HTERT-HM (cell line): ENCODE measurements around a stretch of chr1.

DNA sequence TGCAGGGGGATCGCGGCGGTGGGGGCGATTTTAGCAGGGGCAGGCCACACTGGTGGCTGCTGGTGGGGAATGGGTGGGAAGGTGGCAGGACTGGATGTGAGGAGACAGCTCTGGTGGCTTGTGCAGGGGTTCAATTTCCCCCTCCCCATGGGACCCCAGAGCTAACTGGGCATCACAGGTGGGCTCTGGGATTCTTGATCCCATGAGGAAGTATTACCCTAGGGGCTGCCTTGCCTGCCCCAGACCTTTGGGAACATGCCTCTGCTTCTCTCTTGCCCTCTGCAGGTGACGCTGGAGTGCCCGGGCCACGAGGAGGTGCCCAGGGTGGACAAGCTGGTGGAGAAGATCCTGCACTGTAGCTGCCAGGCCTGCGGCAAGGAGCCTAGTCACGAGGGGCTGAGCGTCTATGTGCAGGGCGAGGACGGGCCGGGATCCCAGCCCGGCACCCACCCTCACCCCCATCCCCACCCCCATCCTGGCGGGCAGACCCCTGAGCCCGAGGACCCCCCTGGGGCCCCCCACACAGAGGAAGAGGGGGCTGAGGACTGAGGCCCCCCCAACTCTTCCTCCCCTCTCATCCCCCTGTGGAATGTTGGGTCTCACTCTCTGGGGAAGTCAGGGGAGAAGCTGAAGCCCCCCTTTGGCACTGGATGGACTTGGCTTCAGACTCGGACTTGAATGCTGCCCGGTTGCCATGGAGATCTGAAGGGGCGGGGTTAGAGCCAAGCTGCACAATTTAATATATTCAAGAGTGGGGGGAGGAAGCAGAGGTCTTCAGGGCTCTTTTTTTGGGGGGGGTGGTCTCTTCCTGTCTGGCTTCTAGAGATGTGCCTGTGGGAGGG, 7.9 kb upstream of the HTR6 start:
- RRBS: no CpG with 5 or more reads among the region's 19 CpGs

DNA sequence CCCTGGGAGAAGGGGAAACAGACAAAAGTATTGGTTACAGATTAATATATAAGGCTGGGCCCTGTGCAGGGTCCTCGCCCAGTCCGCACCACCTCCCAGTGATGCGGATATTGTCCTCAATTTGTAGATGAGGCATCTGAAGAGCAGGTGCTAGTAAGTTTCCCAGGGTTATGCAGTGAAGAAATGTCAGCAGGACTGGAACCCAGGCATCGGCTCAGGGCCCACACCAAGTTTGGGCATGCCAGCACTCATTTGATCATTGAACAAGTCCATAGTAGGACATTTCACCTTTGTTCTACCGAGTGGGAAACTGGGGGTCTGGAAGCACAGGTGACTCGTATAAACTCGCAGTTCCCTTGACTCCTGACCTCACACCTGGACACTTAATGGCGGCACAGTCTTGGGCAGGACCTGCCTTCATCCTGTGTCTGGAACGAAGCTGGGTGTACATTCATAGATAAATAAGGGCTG, 5.8 kb upstream of the HTR6 start:
- RRBS: no CpG with 5 or more reads among the region's 9 CpGs

DNA sequence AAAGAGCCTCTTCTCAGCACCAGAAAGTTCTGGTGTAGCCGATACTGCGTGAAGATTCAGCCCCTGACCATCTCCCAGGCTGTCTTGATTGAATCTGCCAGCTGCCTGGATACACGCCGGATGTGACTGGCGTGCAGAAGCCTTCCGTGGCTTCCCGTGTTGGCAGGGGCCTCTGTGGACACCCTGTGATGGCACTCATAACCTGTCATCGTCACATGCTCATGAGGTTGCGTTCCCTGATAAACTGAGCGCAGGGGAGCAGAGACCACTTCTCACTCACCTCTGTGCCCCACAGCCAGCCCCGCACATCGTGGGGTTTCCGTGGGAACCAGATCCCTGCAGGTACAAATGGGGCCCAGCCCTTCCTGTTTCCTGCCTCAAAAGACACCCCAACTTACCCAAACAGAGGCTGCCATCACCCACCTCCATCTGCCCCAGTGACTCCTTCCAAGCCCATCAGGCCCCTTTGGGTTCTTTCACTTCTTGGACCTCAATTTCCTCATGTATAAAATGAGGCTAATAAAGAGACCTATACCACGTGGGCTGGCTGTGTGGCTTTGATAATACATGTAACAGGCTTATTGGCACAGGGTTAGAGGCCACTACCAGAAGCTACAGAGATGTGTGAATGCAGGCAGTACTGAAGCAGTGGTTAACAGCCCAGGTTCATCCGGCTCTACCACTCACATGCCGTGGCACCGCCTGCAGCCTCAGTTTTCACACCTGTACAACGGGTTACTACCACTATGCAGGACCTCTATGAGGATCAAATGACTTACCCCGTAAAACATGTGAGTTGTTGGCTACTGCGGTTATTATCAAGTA, 23.5 kb downstream of the HTR6 start:
- RRBS: no CpG with 5 or more reads among the region's 20 CpGs

DNA sequence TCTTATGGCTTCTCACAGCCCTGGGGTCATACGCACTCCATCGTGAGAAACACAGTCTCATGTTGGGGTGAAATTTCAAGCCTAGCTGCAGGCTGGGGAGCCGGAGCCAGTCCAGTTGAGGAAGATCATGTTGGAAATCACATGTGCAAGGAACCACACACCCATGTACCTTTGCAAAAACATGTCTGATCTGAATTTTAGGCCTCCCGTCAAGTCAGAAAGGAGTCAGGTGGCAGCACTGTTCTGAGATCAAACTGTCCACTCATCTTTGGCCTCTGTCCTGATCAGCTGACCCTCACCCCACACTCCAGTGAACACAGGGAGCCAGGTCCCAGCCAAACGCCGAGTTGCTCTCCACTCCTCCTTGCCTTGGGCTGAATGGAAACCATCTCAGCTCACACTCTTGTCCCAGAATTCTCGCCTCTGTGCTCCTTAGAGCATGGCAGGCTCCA, 4.5 kb upstream of the RNF186 start:
- RRBS: no CpG with 5 or more reads among the region's 7 CpGs

- RRBS: no CpG with 5 or more reads among the region's 29 CpGs
These were observed 15.1 kb downstream of the PLA2G2F start for GRCh38 chr1:20153977-20154939.

DNA sequence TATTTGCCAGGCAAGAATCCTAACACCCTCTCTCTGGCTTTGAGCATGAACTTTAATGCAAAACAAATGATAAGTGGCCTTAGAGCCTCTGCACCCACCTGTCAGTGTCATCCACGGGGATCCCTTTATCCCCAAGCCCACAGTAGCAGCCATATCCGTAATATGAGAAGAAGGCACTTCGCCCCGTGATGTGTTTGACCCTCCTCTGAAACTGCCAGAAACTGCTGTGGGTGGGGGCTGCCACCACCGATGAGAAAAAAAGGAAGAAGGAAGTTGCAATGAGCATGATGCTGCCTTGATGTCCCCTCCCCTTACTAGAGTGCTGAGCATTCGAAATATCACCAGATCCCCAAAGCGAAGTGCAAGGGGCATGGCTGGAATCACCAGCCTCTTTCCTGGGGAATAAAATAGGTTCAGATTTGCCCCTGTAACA, 11.0 kb upstream of the UBXN10 start:
- RRBS: no CpG with 5 or more reads among the region's 7 CpGs

GRCh38 chr1:20211508-20212062, 25.3 kb upstream of the PLA2G2C start:
- RRBS: no CpG with 5 or more reads among the region's 6 CpGs

- RRBS: no CpG with 5 or more reads among the region's 4 CpGs
These were observed 41.8 kb upstream of the VWA5B1 start for GRCh38 chr1:20248863-20249345.

DNA sequence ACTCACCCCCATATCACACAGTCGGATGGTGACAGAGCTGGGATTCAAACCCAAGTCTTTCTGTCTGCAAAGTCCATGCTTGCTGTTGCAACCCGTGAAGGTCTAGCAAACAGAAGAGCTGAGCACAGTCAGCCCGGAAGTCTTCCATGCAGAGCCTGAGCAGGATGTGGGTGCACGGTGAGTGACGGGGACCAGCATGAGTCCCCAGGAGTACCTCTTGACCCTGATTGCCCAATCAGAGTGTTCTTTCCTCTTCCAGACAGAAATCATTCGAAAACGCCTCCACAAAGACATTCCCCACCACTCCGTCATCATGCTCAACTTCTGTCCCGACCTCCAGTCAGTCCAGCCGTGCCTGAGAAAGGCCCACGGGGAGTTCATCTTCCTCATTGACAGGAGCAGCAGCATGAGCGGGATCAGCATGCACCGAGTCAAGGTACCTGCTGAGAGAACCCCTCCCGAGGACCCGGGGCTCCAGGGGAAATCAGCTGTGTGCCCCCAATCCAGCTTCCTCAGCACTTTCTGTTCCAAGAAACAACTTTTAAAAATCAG, 32.5 kb downstream of the VWA5B1 start:
- RRBS: no CpG with 5 or more reads among the region's 15 CpGs

GRCh38 chr1:20411189-20411623, 74.8 kb downstream of the CAMK2N1 start:
- RRBS: no CpG with 5 or more reads among the region's 6 CpGs

- RRBS: 7% methylated on average over 25 of the region's 44 CpGs
These were observed 975 bp upstream of the CAMK2N1 start for GRCh38 chr1:20486588-20487781.

- RRBS: no CpG with 5 or more reads among the region's 16 CpGs
These were observed 543 bp upstream of the FAM43B start for GRCh38 chr1:20551784-20552276.

DNA sequence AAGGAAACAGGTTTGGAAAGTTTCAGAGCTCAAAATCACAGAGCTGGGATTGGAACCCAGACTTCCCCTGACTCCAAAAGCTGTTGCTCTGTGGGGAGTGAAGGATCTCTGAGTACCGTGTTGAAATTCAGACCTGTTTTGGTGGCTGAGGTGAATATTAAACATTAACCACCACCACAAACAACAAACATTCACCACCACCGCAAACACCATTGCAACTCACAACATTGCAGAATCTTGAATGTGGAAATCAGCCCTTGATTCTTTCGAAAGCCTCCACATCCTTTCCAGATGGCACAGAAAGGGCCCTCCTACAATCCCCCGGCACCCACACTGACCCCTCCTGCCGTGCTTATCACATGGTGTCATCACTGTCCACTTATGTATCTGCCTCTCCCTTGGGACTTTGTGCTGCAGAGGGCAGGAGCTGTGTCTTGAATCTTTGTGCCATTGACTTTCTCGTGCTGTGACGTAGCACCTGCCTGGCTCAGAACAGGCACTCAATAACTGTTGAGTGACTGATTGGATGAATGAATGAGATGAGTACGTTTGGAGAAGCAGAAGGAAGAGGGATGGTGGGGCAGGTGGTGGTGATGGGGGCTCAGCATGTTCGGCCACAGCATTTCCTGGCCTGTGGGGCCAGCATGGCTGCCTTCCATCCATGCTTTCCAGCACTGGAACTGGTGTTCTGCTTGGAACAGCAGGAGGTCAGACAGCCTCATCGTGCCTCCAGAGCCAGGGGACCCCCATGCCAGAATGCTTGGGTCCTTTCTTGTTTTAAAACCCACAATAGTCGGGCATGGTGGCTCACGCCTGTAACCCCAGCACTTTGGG, 1.6 kb downstream of the CDA start:
- RRBS: no CpG with 5 or more reads among the region's 12 CpGs

DNA sequence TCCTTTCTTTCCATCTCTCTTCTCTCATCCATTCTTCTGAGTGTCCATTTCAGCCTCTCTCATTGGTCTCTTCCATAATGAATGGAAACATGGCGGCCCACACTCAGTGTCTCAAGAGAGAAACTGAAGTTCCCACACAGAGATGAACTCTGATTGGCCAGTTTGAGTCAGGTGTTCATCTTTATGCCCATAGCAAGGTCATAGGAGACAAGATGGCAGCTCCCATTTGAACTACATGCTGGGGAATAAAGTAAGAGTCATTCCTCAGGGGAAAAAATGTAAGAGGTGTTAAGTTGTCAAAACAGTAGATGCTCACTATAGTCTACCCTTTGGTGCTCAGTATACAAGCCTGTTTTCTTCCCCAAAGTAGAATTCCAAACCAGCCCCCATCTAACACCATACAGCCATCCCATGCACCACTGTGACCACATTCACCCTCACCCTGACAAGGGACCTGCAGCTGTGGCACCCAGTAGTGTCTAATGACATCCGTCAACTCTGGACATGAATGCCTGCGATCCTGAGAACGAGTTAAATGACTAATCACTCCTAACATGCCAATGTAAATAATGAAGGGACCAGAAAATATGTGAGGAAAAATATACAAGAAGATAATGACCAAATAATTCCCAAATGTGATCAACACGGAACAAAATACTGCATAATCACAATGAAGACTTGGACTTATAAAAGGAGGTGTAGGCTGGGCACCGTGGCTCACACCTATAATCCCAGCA, 12.4 kb downstream of the CDA start:
- RRBS: no CpG with 5 or more reads among the region's 6 CpGs

GRCh38 chr1:20618427-20619036, 14.7 kb upstream of the PINK1 start:
- RRBS: no CpG with 5 or more reads among the region's 10 CpGs

- RRBS: no CpG with 5 or more reads among the region's 10 CpGs
These were observed 23.5 kb upstream of the HP1BP3 start for GRCh38 chr1:20810432-20811169.

GRCh38 chr1:20865092-20865414, 77.9 kb upstream of the HP1BP3 start:
- RRBS: no CpG with 5 or more reads among the region's 2 CpGs

DNA sequence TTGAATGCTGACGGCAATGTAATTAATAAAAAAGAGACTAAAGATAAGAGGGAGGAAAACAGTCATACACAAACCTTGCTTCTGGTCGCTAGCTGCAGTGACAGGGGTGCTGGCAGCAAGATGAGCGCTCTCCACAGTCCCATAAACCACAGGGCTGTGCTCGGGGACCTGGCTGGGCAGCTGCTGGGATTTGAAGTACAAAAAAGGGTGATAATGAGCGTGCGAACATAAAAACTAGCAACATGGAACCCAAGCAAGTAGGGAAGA, 162.8 kb upstream of the HP1BP3 start:
- RRBS: no CpG with 5 or more reads among the region's 6 CpGs

DNA sequence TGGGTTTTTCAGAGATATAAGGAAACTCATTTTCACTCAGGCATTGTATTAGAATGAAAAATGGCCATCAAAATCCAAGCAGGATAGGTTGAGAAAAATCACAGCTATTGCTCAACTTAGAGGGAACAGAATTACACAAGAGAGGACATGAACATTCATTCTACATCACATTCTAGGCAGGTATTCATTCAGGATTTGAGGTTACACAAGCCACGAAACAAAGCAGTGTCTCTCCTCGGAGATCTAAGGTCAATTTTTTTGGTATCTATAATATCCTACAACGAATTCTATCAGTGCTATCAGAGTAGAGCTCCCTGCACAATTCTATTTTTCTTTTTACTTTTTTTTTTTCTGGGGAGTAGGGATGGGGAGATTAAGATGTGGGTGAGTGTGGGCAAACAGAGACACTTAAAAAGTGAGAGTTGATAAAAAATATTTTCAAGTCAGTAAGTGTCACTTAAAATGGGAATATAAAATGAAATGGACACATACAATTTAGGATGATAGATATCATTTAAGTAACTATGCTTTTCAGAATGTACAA, 163.7 kb upstream of the HP1BP3 start:
- RRBS: no CpG with 5 or more reads among the region's 3 CpGs

DNA sequence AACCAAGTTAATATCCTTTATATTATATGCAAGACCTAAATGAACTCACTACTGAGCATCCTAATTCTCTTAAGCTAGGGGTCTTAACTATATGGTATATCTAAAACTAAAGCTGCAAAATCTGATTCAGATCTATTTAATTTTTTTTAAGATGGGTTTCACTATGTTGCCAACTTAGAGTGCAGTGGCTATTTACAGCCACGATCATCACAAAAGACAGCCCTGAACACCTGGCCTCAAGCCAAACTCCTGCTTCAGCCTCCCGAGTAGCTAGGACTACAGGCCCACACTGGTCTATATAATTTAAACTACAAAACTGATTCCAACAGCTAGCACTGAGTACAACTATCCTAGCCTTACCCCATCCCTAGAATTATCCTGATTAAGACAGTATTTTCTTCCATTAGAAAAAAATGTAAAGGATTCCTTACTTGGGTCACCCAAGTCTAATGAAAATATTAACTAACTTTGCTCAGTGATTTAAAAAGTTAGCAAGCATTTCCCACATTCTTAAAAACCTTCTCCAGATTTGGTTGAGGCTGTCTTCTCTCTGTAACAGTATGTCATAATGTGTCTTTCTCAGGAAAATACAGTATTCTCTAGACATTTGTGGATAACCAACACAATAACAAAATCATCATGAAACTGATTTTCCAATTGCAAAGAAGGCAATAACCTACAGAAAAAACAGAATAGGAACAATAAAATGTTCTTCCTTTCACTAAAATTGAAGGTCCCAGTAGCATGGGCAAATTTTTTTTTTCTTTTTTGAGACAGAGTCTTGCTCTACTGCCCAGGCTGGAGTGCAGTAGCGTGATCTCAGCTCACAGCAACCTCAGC, 36.9 kb downstream of the EIF4G3 start:
- RRBS: no CpG with 5 or more reads among the region's 3 CpGs